Ascending aorta (tissue), 1 donor: ENCODE results near the genes ST6GAL2, SULT1C2 and SULT1C4.

GRCh38 chr2:106138499-106139083 lies 55.5 kb downstream of the UXS1 start:
- PRO-cap: no peak

- PRO-cap: no peak
Observed at GRCh38 chr2:106343198-106343598, 125.0 kb downstream of the RGPD3 start.

- PRO-cap: no peak
Observed at GRCh38 chr2:106384448-106385131, 83.6 kb downstream of the RGPD3 start.

- PRO-cap: no peak
Observed at GRCh38 chr2:106388624-106389362, 79.4 kb downstream of the RGPD3 start.

DNA sequence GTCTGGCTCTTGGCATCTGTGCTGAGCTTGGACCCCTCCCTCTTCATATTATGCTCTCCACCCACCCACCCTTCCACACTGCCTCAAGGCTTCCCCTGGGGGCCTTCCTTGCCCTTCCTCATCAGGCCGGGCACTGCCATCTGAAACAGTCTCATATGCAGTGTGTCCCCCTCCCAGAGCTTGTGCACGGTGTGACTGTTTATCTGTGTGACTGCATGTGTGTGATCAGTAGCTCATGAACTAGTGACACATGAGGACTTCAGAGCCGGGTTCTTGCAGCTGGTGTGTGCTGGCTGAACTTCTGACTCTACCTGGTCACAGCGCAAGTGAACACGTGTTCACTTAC lies 51.5 kb downstream of the CD8B2 start:
- PRO-cap: no peak

DNA sequence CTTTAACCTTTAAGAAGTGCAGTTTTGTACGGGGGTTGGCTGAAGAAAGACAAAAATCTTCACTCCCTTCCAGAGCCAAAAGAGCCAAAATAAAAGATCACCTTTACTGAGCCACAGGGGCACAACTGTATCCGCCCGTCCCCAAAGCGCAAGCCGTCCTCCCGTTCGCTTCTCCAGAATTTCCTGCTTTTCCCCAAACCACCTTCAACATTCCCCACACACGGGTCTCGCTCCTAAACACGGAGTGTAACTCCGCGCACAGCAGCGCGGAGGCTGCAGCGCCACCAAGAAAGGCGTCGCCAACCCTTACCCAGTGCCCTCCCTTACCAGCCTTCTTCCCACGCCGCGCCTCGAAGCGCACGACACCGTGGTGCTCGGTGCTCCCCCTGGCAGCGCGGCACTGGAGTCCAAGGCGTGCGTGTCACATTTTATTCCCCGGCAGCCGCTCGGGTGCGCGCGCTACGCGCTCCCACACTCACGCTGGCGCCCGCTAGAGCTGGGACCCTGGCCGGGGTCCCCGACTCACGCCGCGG lies at the start of gene ST6GAL2:
Gene ST6GAL2 (minus strand): TSS at position 402 of the 533 bp plus-strand sequence.
- PRO-cap: bidirectional peak, plus-strand start at position 389 of the sequence, minus-strand start at position 402 of the sequence

DNA sequence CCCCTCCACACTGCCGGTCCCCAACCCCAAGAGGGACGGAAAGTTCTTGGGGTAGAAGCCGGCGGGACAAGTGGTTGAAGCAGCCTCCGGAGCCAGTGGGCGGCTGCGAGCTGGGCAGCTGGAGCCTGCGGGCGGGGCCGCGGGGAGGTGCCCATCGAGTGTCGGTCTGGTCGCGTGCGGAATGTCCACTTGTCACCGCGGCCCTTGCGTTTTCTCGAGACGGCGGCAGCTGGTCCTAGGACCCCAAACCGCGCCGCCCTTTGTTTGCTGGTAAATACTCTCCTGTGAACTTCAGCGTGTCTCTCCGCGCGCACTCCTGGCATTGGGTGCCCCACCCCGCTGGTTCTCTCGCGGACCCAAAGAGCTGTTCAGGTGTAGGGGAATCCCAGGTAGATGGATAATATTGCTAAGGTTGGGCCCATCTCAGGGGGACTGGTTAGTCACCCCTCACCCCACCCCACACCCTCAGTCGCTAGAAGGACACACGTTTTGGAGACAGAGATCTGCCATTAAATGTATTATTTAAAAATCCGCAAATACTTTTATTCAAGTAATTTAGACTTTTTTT lies 1.5 kb upstream of the ST6GAL2 start:
- PRO-cap: bidirectional peak, plus-strand start at position 179 of the sequence, minus-strand start outside the sequence

DNA sequence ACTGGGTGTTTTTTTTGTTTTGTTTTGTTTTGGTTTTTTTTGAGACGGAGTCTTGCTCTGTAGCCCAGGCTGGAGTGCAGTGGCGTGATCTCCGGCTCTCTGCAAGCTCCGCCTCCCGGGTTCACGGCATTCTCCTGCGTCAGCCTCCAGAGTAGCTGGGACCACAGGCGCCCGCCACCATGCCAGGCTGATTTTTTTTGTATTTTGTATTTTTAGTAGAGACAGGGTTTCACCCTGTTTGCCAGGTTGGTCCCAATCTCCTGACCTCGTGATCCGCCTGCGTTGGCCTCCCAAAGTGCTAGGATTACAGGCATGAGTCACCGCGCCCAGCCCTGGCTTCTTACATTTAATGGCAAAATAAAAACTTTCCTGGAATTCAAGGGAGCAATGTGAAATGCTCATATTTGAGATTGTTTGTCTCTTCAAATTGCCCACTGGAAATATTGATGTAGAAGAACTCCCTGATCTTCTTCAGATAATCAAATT lies 78.5 kb upstream of the RGPD4 start:
- PRO-cap: no peak

GRCh38 chr2:108267868-108268211 lies 20.9 kb upstream of the SULT1C2 start:
- PRO-cap: no peak

- PRO-cap: unidirectional peak, plus-strand start at chr2:108268776
Observed at GRCh38 chr2:108268687-108268886, 20.1 kb upstream of the SULT1C2 start.

GRCh38 chr2:108288481-108289218 lies at the start of gene SULT1C2:
Gene SULT1C2 (plus strand): TSS chr2:108288895.
- PRO-cap: no peak

DNA sequence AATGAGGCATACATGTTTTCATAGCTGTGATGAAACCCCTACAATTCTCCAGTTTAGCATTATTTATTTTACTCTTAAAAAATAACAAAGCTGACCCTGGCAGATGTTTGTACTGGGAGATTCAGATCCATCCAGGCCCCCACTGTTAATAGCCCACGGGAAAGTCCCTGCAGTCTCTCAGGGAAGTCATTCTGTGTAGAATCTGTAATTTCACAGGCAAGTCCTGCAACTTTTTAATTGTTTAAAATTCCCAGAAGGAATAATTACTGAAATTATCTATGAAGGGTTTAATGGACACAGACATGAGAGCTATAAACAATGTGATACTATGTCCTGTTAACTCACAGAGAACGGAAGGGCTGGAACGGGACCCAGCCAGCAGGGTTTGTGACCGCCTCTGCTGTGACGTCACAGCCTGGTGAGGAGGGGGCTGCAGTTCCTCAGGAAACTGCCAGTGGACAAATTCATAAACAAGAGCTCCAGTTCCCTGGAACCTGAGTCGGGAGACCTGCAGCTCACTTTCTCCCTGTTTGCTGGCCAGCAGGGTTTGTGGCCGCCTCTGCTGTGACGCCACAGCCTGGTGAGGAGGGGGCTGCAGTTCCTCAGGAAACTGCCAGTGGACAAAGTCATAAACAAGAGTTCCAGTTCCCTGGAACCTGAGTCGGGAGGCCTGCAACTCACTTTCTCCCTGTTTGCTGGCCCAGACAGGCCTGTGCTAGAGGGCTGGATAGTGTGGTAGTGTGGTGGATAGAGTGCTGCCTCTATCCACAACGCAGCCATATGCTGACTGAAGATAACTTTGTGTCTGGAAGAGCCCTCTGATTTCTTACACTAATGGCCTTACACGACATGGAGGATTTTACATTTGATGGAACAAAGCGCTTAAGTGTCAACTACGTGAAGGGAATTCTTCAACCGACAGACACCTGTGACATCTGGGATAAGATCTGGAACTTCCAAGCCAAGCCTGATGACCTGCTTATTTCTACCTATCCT lies at the start of gene SULT1C4:
Gene SULT1C4 (plus strand): TSS at position 451 of the 996 bp plus-strand sequence.
- PRO-cap: unidirectional peak, plus-strand start at position 490 of the sequence; bidirectional peak, plus-strand start at position 652 of the sequence, minus-strand start at position 522 of the sequence

GRCh38 chr2:108552951-108553750 lies 18.9 kb downstream of the LIMS1 start:
- PRO-cap: no peak

- PRO-cap: no peak
Observed at GRCh38 chr2:108579602-108580601, 45.6 kb downstream of the LIMS1 start.

- PRO-cap: no peak
Observed at GRCh38 chr2:108618918-108619346, 84.7 kb downstream of the LIMS1 start.

DNA sequence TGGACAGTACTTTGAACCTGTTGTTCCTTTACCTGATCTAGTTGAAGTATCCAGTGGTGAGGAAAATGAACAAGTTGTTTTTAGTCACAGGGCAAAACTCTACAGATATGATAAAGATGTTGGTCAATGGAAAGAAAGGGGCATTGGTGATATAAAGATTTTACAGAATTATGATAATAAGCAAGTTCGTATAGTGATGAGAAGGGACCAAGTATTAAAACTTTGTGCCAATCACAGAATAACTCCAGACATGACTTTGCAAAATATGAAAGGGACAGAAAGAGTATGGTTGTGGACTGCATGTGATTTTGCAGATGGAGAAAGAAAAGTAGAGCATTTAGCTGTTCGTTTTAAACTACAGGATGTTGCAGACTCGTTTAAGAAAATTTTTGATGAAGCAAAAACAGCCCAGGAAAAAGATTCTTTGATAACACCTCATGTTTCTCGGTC lies 19.1 kb upstream of the CCDC138 start:
- PRO-cap: no peak

- PRO-cap: no peak
Observed at GRCh38 chr2:108904473-108905247, 84.4 kb downstream of the EDAR start.

- PRO-cap: no peak
Observed at GRCh38 chr2:108993563-108993982, 4.6 kb upstream of the EDAR start.

- PRO-cap: no peak
Observed at GRCh38 chr2:109069276-109069630, 59.8 kb upstream of the SH3RF3 start.

DNA sequence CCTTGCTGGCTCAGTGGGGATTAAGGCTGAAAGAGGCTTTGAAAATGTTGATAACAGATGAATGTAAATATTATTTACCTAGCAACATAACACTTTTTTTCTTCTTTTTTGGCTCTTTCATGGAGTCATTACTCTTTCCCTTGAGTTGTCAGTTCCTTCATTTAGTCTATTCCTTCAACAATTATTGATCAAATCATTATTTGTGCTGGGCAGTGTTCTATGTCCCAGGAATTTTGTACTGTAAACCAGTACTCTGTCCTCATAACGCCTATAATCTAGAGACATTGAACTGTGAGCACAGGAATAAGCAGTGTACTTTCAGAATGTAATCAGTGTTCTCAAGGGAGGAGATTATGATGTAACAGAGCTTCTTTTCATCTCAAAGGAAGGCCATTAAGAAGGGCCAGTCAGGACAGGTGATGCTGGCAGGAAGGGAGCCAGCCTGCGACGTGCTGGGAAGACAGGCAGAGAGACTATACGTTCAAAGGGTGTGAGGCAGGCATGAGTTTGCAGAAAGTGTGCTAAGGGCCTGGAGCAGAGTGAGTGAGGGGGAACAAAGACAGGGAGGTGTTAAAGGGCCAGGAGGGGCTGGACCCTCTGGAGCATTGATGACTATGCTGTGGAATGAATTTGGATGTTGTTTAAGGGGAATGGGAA lies 59.2 kb upstream of the SH3RF3 start:
- PRO-cap: no peak